LHCN-M2 (cell line): ENCODE measurements around the genes FAM161A, EHBP1 and WDPCP.

GRCh38 chr2:60882756-60884043 lies 1.8 kb downstream of the REL start:
- RAMPAGE, long total RNA: no peak

- RAMPAGE, long total RNA: no peak
Observed at GRCh38 chr2:60965328-60965818, 52.1 kb upstream of the PEX13 start.

DNA sequence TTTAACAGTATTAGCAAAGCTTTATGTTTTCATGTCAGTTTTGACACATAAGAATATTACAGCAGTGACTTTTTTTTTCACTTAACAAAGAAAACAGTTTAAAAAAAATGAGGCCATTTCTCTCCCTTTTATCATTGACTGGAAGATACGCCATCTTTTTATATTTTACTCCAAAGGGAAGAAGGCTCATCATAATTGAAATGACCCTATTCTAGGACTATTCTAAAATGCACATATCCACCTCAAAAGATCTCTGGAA lies 11.6 kb upstream of the PEX13 start:
- RAMPAGE, long total RNA: no peak

- RAMPAGE, long total RNA: no peak
Observed at GRCh38 chr2:61181094-61181863, 19.3 kb downstream of the C2orf74 start.

DNA sequence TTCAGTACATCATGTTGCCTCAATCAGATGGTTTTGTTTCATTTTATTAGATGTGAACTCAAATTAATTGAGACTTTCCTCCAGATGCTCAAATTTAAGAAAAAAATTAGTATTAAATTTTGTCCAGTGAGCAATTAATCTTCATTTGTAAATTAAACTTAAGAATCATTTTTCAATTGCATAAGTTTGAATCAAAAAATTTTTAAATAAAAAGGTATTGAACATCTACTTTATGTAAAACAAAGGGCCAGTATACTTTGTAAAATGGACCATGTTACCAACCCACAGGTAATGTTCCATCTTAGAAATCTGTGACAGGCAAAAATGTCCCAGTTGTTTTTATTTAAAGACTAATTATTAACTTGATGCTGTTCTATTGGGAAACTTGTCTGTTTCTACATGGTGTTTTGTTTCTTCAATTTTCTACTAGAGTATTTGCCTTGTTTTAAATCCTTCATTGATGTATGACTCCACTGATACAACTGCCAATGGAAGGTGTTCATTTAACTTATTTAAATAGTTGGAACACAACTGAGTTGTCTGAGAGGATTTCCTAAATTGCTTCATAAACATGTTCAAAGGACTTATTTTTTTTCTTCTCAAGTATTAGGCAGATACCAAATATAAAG lies 151.8 kb upstream of the XPO1 start:
- RAMPAGE, long total RNA: no peak

DNA sequence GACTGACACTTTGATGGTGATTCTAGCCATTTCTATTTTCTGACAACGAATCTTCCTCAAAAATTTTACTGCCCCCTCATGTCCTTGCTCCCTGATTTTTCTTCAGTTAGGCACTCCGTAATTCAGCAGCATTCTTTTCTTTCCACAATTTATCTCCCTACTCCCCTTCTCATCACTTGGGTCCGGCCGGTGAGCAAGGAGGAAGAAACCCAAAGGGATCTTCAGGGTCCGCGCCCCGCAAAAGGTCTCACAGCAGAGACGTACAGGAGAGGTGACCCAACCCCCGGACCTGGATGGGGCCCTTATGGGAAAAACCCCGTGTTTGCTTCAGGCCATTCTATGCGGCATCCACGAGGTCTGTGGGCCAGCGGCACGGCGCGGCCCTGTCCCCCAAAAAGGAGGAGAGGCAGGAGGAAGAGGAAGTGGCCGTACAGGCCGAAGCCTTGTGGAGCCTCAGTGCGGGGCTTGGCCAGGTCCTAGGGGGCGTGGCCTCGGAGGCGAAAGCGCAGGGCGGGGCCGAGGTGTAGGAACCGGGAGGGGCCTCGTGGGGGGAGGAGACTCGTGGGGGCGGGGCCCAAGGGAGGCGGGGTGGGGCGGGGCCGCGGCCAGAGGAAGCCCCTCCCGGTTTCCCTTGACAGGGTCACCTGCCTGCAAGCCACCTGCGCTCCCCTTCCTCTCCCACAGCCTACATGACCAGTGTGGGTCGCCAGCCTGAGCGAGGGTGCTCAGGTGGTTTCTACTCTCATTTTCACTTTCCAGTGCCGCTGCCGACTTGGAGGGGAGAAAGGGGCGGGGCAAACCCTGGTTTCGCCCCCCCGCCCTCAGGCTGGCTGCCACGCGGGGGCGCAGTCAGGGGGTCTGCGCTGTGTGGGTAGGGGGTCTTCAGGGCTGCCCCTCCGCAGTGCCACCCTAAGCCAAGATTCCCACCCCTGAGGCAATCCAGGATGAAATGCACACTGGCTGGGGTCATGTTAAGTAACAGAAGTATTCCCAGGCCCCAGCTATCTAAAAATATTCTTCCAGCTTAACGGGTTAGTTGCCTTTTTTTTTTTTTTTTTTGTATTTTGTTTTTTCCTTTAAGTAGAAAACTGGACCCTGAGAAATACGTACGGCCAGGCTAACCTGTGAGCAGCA lies 156.5 kb upstream of the XPO1 start:
- RAMPAGE, long total RNA: no peak

GRCh38 chr2:61853626-61854335 lies at the start of gene FAM161A:
Gene FAM161A, minus strand, starts transcription at chr2:61854060.
- RAMPAGE, long total RNA: no peak

DNA sequence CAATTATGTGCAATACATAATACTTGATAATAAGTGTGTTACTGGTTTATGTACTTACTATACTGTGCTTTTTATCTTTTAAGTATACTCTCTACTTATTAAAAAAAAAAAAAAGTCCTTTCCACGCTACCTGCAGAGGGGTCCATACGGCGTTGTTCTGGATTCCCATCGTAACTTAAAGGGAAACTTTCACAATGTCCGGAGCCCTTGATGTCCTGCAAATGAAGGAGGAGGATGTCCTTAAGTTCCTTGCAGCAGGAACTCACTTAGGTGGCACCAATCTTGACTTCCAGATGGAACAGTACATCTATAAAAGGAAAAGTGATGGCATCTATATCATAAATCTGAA lies 49.8 kb upstream of the B3GNT2 start:
- RAMPAGE, long total RNA: no peak

GRCh38 chr2:62178667-62179090 lies 17.2 kb upstream of the B3GNT2 start:
- RAMPAGE, long total RNA: no peak

GRCh38 chr2:62205561-62206481 lies 9.9 kb downstream of the B3GNT2 start:
- RAMPAGE, long total RNA: no peak

GRCh38 chr2:62309786-62310270 lies 113.9 kb downstream of the B3GNT2 start:
- RAMPAGE, long total RNA: no peak

GRCh38 chr2:62424930-62425452 lies 81.0 kb downstream of the TMEM17 start:
- RAMPAGE, long total RNA: no peak

GRCh38 chr2:62456723-62458001 lies 48.8 kb downstream of the TMEM17 start:
- RAMPAGE, long total RNA: no peak

- RAMPAGE, long total RNA: no peak
Observed at GRCh38 chr2:62653840-62654078, 51.8 kb upstream of the EHBP1 start.

- RAMPAGE, long total RNA: no peak
Observed at GRCh38 chr2:62705117-62706077, at the start of gene EHBP1. Gene EHBP1, plus strand, starts transcription at chr2:62705713.

- RAMPAGE, long total RNA: no peak
Observed at GRCh38 chr2:62993804-62994013, 56.9 kb upstream of the OTX1 start.

DNA sequence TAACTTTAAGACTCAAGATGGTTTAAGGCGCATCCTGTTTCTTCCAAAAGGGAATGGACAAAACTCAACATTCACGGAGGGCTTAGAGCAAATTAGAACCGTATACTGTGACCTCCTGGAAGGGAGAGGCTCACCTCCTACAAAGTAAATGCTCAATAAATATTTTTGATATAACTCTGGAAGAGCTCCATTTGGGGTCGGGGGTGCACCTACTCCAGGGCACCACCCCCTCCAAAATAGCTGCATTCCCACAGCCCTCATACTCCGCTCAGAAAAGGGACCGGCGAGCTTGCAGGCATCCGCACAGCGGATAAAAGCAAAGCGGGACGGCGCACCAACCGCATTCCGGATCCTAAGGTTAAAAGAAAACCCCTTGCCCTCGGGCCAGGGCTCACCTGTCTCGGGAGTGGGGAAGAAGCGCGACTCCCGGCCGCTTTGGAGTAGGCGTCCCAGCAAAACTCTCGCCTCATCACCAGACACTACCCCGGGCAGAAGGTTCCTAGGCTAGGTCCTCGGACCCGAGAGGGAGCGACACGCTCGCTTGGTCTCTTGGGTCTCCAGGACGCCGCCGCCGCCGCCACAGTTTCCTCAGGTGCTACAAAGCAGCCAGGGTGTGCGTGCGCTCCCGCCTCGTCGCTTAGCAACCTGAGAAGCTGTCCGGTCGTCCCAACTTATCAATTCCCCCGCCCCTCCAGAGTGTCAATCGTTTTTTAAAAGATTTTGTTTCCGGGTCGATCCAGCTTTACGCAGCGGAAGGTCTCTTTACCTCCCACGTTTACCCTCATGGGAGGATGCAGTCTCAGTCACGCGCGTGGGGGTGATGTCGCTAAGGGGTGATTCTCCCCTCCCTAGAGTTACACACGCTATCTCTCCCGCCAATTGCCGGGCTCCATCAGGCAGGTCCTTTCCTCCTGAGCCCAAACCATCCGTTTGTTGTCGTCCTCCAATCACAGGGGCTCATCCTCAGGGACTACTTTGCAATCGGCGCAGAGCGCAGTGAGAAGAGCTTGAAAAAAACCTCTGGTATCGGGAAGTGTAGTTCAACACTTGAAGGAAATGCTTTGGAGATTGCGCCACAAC lies at the start of gene WDPCP:
WDPCP (minus strand) TSS at position 676 of the 1,080 bp plus-strand sequence.
- RAMPAGE, long total RNA: no peak

- RAMPAGE, long total RNA: no peak
Observed at GRCh38 chr2:63613736-63614126, 25.0 kb downstream of the MDH1 start.

GRCh38 chr2:63918469-63919449 lies 77.1 kb downstream of the UGP2 start:
- RAMPAGE, long total RNA: no peak

GRCh38 chr2:63973853-63974757 lies 45.1 kb downstream of the VPS54 start:
- RAMPAGE, long total RNA: no peak